Thoracic aorta endothelial cell (primary cell): ENCODE results near the genes KRTAP19-2, KRTAP19-8 and TIAM1.

DNA sequence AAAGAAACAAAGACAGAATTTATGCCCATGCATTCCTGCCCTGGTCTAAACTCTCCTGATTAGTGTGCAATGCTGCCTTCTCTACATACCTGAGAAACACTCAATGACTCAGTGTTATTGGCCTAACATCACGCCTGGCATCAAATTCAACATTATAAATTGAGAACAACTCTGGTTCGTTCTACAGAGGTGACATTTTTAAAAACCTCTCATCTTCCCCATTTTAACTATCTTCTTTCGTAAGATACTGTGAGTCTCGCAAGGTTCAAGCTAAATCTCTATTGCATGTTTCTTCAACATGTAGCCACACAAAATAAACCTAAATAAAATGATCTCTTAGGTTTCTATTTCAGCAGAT, 5.1 kb downstream of the APP start:
- CAGE, long polyA plus RNA, result no peak

- CAGE, long polyA plus RNA, result no peak
These were observed 985 bp upstream of the APP start for GRCh38 chr21:26171492-26172017.

GRCh38 chr21:26235526-26235990, 65.0 kb upstream of the APP start:
- CAGE, long polyA plus RNA, result no peak

GRCh38 chr21:26954618-26954926, 12.3 kb downstream of the ADAMTS5 start:
- CAGE, long polyA plus RNA, result no peak

DNA sequence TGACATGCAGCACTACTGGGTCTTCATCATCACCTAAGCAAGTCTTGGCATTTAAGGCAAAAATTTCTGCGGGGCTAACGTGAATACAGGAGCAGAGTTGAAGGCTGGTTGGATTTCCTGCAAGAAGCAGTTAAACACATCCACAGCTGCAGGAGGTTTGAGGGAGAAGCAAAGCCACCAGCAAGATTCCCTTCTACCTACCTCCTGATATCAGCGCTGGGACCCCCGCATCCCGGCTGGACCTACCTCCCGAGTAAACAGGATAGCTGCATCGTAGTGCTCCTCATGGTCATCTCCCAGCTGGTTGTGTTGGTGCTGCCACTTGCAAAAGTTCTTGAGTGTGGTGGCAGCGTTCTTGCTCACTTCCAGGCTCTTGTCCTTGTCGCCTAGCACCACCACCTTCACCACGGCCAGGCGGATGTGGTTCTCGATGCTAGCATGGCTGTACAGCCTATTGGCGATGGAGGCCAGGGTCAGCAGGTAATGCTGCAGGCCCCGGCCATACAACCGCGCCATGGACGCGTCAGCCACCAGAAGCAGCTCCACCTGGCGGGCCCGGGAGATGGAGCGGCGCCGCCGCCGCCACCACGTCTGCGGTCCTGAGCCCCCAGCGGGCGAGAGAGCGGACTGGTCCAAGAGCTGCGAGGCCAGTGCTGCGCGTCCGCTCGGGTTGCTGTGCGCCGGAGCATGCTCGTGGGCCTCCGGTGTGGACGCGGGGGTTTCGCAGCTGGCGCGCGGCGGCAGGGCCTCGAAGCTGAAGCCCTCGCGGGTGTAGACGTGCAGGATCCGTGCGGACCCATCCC, 1.6 kb downstream of the ADAMTS5 start:
- CAGE, long polyA plus RNA, result no peak

DNA sequence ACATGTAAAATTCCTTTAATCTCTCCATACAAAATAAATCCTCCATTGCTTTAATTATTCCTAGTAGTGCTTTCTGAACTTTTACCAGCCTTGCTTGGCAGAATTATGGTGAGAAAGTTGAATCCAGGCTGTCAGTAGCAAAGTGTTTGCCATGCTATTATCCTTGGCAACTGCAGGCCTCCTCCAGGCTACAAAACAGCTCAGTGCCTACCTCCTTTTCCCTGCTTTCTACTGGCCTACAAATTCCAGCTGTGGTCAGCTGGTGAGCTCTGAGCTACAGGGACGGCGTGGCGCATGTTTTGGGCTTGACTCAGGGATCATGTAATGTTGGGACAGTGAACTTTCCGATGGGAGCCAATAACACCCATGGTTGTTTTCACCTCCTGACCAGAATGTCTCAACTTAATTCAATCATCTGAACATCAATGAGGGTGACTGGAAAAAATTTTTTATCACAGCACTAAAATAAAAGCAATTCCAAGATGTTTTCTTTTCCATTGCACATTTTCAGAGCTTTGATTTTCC, 456.2 kb upstream of the ADAMTS5 start:
- CAGE, long polyA plus RNA, result no peak

DNA sequence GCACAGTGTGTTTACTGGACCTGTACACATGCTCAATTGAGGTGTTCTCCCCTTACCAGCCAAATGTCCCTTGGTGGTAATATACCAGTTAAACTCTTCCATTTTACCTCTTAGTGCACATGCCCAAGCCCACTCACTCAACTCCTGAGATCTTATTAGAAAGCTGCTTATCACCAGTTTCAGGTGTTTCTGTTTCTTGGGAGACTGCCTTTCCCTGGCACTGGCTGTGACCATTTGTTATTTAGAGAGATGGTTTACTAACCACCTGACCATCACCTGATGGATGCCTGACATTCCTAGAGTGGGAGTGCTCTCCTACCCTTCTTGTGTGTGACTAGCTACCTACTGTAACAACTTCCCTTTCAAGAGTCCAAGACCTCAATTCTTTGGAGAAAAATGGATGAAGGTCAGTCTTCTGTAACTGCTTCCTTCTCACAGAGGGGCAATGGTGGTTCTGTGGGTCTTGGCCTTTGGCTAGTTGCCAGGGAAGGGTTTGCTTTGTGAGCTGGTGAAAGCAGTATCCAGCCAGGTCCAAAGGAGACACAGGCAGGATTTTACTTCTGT, 755.2 kb upstream of the ADAMTS5 start:
- CAGE, long polyA plus RNA, result no peak

DNA sequence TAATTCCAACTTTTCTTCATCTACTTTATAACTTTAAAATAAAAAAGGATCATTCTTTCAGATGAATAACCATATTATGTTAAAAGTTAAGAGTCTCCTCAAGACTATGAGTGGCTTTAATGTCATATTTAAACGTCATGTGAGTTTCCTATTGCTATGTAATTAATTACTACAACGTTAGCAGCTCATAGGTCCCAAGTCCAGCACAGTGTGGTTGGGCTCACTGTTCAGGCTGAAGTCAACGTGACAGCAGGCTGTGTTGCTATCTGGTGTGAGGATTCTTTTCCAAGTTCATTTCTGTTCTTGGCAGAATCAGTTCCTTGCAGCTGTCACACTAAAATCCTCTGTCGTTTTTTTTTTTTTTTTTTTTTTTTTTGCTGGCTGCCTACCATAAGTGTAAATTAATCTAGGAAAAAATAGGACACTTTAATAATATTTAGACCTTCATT, 785.9 kb downstream of the N6AMT1 start:
- CAGE, long polyA plus RNA, result no peak

DNA sequence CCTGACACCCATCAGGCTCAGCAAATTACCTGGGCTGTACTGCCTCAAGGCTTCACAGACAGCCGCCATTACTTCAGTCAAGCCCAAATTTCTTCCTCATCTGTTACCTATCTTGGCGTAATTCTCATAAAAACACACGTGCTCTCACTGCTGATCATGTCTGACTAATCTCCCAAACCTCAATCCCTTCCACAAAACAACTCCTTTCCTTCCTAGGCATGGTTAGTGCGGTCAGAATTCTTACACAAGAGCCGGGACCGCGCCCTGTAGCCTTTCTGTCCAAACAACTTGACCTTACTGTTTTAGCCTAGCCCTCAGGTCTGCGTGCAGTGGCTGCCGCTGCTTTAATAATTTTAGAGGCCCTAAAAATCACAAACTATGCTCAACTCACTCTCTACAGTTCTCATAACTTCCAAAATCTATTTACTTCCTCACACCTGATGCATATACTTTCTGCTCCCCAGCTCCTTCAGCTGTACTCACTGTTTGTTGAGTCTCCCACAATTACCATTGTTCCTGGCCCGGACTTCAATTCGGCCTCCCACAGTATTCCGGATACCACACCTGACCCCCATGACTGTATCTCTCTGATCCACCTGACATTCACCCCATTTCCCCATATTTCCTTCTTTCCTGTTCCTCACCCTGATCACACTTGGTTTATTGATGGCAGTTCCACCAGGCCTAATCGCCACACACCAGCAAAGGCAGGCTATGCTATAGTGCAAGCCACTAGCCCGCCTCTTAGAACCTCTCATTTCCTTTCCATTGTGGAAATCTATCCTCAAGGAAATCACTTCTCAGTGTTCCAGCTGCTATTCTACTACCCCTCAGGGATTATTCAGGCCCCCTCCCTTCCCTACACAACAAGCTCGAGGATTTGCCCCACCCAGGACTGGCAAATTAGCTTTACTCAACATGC, 720.4 kb downstream of the N6AMT1 start:
- CAGE, long polyA plus RNA, result no peak

DNA sequence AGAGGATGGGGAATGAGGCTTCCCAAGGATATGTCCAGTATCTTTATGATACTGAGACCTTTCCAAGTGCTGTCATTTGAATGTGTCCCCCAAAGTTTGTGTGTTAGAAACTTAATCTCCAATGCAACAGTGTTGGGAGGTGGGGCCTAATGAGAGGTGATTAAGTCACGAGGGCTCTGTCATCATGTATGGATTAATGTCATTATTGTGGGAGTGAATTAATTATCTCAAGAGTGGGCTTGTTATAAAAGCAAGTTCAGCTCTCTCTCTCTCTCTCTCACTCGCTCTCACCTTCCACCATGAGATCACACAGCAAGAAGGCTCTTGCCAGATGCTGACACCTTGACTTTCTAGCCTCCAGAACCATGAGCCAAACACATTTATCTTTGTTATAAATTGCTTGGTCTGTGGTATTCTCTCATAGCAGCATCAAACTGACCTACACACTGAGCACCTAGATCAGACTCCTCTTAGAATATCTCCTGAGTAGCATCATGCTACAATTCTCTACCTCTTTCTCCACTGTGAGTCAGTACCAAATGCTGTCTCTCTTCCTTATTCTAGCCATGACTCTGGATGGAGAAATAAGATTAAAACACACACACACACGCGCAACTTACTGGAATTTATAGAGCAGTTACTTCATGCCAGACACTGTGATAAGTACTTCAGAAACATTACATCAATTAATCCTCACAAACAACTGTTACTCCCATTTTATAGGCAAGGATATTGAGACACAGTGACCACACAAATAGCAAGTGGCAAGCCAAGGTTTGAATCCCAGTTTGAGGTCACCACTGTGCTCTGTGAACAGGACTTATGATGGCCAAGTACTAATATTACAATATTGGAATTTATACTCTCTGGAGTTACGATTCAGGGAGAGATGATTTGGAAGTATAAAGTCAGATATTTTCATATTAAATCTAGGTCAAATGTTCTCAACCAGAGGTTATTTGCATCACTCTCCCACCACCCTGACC, 114.5 kb downstream of the N6AMT1 start:
- CAGE, long polyA plus RNA, result no peak

GRCh38 chr21:29017772-29017980, 1.5 kb downstream of the RWDD2B start:
- CAGE, long polyA plus RNA, result no peak

DNA sequence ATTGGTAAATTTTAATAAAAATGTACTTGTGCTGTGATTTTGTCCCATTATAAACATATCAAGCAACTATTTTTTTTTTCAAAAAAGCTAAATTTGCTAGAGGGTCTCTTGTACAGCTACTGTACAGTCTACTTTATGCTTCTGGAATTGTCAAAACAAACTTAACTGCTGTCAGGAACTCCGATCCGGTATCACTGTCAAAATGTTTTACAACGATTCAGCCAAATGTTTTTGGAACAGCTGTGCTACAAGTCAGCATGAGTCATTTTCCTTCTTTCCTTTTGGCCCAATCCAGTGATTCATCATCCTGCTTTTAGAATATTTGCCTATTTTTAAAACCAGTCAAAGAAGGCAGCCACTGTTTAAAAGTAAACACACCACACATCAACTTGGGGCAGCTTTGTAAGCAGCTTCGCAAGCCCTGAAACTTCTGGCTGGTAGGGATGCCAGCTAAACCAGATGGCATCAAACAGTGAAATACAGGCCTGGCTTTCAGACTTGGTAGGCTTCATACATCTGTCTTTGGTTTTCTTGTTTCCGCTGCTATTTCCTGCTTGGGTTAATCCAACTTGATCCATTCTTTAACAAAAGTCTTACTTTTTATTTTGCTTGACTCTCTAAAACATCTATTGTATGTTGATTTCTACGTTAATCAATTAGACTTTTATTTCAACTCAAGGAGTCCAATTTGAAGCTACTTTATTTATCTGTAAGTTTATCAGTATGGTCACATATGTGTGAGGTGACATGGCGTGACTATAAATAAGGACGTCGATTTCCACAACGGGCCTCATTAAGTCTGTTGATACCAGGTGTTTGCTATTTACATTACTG, 15.0 kb downstream of the MAP3K7CL start:
- CAGE, long polyA plus RNA, result no peak

- CAGE, long polyA plus RNA, result no peak
These were observed 65.5 kb upstream of the BACH1 start for GRCh38 chr21:29232847-29234058.

- CAGE, long polyA plus RNA, result no peak
These were observed 22.4 kb downstream of the BACH1 start for GRCh38 chr21:29320935-29321667.

DNA sequence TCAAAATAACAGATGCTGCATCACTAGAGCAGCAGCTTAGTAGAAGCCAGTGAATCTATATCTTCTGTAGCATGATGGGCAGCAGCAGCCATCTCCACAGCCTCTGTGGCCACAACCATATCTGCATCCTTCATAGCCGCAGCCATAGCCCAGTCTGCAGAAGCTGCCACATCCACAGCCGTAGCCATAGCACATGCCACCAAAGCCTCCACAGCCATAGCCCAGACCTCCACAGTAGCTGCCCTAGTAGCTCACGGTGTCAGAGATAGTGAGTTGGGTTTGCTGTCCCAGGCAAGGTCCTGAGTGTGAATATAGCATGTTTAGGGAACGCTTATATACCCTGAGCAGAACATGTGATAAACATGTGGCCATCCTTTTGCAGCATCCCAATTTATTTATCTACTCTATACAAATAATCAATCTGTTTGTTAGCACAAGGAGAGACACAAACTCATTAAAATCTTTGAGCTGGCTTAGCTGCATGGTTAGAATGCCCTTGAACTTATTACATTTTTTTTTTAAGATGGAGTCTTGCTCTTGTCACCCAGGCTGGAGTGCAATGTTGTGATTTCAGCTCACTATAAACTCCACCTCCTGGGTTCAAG, at the start of gene KRTAP19-2:
Gene KRTAP19-2, minus strand, starts transcription at position 283 of the 605 bp plus-strand sequence.
- CAGE, long polyA plus RNA, result no peak

DNA sequence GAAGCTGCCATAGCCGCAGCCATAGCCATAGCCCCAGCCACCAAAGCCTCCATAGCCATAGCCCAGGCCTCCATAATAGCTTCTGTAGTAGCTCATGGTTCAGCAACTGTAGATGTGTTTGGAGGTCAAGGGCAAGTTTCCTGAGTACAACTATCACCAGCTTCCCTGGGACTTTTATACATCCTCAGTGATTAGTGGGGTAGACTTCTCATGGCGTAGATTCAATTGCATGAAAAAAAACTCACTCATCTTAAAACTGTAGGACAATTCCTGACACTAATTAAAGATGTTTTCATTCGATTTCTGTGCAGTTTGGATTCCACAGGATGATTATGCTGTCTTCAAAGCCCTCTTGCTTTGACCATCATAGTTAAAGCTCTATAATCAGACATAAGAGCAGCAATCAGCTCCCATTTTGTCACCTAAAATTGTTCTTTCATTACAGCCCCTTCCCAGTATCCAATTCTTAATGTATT, at the start of gene KRTAP19-8:
Gene KRTAP19-8, minus strand, starts transcription at position 129 of the 476 bp plus-strand sequence.
- CAGE, long polyA plus RNA, result no peak

DNA sequence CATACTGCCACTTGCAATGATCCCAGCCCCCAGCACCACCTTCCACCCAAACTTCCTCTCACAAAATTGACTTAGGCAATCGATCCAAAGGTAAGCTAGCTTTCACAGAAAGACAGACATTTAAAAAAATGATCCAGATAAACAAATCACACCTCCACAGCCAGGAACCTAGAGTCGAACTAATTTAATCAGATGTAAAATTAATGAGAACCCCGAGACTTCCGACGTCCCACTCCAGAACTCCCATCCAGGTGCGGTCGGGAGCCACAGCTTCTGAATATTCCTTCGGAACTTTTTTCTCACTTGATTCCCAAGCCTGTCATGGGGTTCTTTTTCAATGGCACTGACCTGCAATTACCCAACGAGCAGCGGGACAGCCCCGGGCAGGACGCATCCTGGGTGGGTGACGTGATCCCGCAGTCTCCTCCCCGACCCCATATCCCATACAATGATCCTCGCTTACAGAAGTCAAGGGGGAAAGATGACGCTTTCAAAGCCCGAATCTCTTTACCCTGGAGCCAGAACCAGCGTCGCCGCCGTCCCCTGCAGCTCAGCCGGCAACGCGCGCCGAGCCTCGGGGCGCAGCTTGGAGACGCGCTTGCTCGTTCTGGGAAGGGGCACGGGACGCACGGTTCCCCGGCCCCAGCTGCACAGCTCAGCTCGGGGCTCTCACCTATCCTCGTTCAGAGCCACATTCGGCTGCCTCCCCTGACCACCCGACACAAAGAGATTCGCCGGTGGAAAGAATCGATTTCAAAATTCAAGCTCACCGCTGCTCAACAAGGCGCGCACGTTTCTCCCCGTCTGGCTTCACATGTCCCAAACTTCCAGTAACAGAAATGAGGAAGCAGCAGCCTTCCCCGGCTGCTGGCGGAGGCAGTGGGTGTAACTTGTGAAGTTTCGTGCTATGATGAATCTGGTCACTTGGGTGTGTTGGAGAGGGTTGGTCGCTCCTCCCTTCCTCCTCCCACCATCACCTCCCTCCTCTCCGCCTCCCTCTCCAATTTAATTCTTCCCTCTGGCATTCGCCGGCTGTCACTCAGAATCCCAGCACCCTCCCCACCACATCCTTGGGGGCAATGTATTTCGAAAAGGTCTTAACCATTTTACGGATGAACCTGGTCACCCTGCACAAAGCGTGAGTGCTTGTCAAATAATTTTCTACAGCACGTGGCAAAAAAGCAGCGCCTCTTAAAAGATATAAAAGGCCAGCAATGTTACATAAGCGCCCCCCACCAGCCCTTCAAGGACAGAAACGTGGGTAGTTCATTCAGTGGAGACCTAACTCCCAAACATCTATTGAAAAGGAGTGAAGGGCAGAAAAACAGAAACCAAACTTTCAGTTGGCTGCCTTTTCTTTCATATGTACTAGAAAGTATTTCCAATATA, at the start of gene TIAM1:
Gene TIAM1, minus strand, starts transcription at position 894 of the 1,389 bp plus-strand sequence.
- CAGE, long polyA plus RNA, result no peak

GRCh38 chr21:31583775-31584432, 75.6 kb upstream of the SOD1 start:
- CAGE, long polyA plus RNA, result no peak

DNA sequence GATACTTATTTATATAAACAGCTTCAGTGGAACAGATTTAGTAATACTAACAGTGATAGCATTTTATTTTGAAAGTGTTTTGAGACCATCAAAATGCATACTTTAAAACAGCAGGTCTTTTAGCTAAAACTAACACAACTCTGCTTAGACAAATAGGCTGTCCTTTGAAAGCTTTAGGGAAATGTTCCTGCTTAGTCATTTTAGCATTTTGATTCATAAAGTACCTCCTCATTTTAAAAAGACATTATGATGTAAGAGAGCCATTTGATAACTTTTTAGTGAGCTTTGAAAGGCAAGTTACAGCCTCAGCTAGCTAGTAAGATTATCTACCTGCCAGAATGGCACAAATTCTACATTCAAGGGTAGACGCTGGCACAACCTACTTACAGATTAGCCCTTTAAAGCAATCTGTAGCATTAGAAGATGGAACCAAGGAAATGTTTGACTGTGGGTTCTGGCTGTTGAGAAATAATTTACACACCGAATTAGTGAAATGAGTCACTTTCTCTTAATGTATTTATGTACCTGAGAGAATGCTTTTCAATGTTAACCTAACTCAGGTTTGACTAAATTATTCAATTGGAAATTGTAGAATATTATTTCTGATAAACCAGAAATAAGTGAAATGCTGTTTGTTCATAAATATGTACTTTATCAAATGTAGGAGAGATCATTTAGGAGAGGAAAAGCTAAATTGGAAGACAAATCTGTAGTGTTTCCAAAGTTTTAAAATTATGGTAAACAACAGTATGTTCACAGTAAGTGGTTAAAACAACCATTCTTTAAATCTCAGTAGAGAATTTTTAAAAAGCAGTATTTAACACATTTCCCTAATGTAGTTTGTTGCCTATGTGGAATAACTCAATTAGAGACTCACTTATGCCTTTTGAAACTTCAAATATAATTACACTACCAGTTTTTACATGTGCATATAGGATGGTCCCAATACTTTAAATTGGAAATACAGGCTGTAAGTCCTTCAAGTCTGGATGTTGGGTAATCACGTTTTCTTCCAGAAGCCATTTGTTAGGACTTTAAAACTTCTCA, 9.8 kb downstream of the SOD1 start:
- CAGE, long polyA plus RNA, result no peak

- CAGE, long polyA plus RNA, result no peak
These were observed 17.7 kb downstream of the SCAF4 start for GRCh38 chr21:31714045-31714716.